Glomerular endothelial cell (primary cell): ENCODE measurements around a stretch of chr15.

- RAMPAGE, long total RNA = no peak
Observed at GRCh38 chr15:93016966-93017594, 71.9 kb downstream of the RGMA start.

DNA sequence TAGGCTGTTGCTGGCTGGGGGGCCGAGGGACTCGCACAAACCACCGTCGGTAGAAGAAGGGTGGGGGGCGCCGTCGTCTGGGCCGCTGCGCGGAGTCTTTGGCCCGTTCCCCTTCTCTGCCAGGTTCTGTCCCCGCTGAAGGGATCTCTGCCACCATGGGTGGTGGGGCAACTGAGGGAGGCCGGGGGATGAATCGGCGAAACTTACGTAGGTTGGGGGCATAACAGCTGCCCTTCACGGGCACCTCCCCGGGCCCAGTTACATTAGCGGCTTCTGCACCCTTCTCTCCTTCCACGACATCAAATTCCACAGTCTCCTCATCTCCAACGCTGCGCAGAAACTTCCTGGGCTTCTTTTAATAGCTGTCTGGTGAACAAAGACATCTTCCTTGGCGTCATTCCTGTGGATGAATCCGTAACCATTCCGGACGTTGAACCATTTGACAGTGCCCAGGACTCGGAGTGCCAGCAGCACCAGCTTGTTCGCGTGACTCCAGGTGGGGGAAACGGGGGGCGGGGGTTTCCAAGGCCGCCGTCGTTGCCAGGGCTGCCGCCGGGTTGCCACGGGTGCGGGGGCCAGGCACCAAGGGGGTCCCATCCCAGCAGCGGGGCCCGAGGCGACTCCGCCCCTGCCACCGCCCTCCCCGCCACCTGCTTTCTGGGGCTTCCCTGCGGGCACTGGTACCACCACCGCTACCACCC is 23.0 kb downstream of the RGMA start:
- RAMPAGE, long total RNA = no peak

DNA sequence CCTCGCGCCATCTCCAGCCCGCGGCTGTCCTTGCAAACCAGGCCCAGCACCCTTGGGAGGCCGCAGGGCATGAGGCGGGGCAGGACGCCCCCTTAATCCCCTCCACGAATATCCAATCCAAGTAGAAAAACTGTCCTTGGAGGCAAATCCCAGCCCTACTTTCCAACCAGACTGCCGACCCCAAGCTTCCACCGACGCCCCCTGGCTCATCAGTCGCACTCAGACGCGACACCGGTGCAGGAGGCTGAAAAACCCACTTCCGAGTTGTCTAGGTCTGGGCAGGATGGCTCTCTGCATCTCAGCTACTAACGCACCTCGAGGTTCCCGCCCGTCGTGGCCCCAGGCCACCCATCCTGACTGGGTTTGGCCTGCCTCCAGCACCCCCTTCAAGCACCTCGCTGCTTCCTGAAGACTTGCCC is 15.6 kb downstream of the RGMA start:
- RAMPAGE, long total RNA = no peak

GRCh38 chr15:94229389-94230448 is 1.6 kb upstream of the MCTP2 start:
- RAMPAGE, long total RNA = no peak

DNA sequence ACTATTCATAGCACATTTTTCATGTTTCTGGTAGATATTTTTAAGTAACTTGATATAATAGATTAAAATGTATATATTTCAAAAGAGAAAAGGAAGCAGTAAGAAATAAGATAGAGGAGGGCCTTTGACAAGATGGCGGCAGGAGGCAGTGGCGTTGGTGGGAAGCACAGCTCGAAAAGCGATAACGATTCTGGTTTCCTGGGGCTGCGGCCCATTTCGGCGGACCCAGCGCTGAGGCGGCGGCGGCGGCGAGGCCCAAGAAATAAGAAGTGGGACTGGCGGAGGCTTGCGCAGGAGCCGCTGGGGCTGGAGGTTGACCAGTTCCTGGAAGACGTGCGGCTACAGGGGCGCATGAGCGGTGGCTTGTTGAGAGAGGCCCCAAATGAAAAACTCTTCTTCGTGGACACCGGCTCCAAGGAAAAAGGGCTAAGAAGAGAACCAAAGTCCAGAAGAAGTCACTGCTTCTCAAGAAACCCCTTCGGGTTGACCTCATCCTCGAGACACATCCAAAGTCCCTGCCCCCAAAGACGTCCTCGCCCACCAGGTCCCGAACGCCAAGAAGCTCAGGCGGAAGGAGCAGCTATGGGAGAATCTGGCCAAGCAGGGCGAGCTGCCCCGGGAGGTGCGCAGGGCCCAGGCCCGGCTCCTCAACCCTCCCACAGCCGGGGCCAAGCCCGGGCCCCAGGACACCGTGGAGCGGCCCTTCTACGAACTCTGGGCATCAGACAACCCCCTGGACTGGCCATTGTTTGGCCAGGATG is 624.2 kb downstream of the MCTP2 start:
- RAMPAGE, long total RNA = no peak

- RAMPAGE, long total RNA = no peak
Observed at GRCh38 chr15:95079760-95080060, 848.3 kb downstream of the MCTP2 start.

GRCh38 chr15:95267351-95268000 is 1036.1 kb downstream of the MCTP2 start:
- RAMPAGE, long total RNA = no peak

GRCh38 chr15:95326004-95326445 is 1004.5 kb upstream of the NR2F2 start:
- RAMPAGE, long total RNA = no peak

- RAMPAGE, long total RNA = no peak
Observed at GRCh38 chr15:95458606-95459226, 871.8 kb upstream of the NR2F2 start.

DNA sequence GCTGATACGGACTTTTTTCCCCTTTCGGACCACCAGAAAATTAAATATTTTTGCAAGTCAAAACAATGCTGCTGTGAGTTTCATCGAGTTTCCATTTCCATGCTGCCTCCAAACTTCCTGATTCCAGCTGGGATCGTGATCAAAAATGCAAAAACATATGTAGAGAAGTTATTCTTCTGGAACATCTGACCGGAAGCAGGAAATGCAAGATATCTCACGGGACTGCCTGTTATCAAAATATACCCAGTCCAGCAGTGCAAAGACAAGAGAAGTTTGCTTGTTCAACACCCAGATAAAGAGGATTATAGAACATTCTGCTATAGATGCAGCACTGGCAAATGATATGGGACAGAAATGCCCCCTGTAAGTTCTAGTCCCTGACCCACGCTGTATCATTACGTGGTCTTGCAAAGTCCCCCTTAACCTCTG is 726.7 kb upstream of the NR2F2 start:
- RAMPAGE, long total RNA = no peak

DNA sequence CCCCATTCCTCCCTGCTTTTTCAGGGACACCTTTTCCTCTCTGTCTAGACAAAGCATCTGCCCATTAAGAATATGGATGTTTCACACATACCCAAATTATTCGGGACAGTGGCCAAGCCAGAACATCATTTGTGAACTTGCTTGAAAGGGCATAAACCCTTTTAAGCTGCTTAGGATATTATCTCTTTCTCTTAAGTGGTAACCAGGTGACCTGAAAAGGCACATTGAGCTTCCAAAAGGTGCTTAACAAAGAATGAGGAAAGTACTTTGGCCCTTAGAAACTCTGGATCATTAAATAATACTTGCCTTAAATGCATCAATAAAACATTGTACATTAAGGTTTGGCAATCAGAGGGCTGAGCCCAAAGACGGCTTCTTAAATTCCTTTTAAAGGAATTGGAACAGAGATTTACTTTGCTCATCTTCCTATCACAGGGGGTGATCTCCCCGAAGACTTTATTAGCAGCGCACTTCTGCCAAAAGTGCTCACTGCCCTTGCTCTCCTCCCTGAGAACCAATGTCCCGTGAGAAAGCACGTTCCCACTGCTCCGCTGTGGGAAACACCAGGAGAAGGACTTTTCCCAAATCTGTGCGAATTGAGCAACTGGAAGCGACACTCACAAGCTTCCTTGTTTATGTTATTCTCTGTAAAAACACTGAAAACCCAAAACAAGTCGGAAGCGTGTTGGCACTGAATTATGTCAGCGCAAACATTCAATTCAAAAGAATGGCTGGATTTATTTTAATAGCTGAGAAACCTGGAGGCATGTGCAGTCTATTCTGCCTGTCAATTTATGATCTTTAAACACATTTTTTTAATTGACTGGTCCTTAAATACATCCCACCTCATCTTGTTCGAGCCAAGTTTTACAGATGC is 670.9 kb upstream of the NR2F2 start:
- RAMPAGE, long total RNA = no peak

DNA sequence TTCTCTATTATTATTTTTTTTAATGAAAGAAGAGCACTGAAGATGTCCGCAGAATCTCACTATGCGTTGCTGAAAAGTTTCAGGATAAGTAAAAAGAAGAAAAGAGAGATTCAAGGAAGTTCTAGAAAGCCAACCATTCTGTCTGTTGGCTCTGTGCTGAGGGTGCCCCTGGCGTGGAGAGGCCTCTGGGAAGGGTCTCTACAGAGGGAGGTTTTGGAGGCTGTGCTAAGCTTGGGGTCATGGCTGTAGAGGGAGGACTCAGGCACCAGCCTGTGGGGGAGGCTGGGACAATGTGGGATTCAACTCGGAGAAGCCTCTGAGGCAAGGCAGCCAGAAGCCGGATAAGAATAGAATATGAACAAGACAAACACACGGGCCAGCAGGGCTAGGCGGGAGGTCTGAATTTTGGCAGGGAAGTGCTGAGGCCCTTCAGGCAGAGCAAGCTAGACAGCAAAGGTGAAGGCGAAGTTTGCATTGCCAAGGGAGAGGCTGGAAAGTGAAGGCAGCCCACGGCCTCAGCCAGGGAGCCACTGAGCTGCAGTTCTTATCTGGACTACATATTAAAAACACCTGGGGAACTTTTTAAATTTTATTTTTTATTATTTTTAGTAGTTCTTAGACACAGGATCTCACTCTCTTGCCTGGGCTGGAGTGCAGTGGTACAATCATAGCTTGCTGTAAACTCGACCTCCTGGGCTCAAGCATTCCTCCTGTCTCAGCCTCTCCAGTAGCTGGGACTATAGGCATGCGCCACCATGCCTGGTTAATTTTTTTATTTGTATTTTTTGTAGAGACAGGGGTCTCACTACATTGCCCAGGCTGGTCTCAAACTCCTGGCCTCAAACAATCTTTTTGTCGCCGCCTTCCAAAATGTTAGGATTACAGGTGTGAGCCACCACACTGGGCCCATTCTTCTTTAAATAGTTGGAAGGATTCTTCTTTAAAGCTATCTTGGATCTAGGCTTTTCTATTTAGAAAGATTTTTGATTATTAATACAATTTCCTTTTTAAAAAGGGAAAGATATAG is 611.9 kb upstream of the NR2F2 start:
- RAMPAGE, long total RNA = no peak

- RAMPAGE, long total RNA = no peak
Observed at GRCh38 chr15:96171093-96171736, 159.3 kb upstream of the NR2F2 start.

DNA sequence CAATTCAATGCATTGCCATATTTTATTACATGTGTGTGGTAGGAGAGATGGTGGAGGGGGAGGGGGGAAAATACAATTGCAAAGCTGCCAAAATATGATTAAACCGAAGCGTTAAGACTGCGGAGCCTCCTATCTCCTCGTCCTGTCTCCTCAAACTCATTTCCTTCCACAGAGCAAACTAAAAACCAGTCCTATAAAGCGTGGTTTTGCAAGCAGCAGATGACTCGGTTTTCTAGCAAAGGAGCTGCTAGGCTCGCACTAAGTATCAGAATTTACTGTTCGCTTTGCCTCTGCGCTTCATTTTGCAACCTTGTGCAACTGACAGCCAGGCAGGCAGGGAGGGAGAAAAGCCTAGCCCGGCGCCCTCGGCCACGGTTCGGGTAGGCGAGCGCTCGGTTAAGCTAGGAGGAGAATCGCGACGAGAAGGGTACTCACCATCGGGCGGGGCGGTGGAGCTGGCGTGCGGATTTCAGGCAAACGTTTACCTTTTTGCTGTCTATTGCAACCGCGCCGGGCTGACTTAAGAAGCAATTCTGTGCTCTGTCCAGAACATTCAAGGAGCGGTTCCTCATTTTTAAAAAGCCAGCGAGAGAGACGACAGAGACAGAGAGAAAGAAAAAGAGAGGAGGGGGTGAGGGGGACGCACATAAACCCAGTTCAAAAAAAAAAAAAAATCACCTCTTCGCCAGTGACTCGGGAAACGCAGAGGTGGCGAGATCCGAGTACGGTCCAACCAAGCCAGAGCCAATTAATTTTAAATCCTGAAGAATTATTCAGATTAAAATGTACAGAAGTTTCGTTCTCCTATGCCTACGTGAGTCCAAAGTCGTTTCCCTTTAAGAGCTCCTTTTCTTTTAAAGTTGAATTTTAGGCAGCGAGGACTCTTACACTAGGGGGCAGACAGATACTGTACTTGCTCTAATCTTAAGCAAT is 3.7 kb upstream of the NR2F2 start:
- RAMPAGE, long total RNA = no peak

GRCh38 chr15:96332976-96334030 is 2.8 kb downstream of the NR2F2 start:
- RAMPAGE, long total RNA = no peak

DNA sequence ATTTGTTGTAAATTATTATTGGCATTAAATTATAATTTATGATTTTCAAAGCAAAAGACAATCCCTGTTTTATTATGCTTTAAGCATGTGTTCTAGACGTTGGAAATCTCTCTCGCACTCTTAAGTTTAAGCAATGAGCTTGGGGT is 9.6 kb downstream of the NR2F2 start:
- RAMPAGE, long total RNA = no peak

DNA sequence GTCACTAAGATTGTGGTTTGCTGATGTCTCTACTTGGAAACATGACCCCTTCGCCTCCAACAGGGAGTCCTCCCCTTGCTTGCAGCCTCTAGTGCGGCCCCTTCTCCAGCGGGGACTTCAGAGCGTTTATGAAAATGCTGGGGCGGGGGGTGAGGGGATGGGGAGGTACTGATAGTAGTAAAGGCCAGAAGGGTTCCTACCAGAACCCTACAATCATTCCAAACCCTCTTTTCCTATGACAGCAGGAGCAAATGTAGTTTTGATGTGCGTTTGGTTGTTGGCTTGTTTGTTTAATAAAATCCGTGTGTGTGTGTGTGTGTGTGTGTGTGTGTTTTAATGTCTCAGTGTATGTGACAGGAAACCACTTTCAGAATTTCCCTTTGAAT is 17.5 kb downstream of the NR2F2 start:
- RAMPAGE, long total RNA = no peak

GRCh38 chr15:96350502-96350761 is 19.9 kb downstream of the NR2F2 start:
- RAMPAGE, long total RNA = no peak

DNA sequence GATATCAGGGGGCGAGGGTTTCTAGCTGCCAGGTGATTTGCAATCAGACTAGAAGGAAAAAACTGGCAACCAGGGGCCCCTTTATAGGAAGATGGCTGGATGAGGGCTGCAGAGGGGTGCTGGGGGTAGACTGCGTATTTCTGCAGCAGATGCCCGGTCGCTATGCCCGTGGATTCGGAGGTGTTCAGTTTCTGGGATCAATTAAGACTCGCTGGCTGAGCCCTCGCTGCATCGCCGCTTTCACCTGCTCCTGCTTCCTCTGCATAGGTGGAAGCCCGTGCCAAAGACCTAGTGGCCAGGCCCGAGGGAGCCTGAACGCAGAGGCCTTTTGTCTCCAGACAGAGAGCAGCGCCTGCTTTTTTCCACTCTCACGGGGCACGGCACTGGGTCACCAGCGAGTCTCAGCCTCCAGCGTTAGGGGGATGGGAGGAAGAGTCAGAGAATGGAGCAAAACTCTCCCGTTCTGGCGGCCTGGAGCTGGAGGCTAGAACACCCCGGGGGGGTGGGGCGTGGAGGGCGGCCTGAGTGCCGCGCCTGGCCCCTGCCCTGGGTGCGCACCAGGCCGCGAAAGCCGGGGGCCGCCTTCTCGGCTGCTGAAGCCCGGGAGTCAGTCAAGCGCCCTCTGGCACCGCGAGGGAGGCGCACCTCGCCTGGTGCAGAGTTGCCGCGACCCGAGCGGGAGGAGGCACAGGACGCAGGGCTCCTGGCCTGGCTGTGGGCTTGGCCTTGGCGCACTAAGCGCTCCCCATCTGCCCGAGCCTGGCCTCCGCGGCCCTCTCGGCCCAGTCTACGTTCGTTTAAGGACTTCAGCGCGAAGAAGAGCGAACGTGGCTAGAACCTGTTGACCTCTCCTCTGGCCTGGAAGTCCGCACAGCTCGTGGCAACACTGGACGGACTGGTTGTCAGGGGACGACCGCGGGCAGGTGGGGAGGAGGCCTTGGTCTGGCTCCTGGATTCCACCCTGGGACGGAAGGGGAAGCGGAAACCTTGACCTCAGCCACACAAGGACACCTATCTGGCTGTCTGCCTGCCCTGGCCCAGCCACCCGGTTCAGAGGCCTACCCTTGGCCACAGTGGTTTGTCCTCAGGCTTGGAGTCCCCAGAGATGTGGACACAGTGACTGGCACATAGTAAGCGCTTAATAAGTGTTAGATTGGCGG is 21.5 kb downstream of the NR2F2 start:
- RAMPAGE, long total RNA = no peak

DNA sequence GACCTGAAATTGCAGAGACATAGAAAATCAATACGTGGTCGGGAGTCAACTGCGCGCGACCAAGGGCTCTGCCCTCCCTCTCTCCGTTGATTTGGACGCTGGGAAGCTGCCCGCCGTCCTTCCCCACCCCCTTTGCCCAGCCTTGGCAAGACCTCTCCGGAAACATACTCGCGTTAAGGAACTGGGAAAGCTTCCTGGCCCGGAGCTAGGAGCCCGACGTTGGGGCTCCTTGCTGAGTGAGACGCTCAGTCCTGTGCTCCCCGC is 37.7 kb downstream of the NR2F2 start:
- RAMPAGE, long total RNA = no peak